HT-29 (cell line): ENCODE measurements around a stretch of chr3.

GRCh38 chr3:63967387-63968657 is 55.5 kb downstream of the PSMD6 start:
- RAMPAGE, long total RNA = no peak

GRCh38 chr3:63975567-63976169 is 47.6 kb downstream of the PSMD6 start:
- RAMPAGE, long total RNA = no peak

- RAMPAGE, long total RNA = no peak
Measured at GRCh38 chr3:64013162-64013756, 10.0 kb downstream of the PSMD6 start.

DNA sequence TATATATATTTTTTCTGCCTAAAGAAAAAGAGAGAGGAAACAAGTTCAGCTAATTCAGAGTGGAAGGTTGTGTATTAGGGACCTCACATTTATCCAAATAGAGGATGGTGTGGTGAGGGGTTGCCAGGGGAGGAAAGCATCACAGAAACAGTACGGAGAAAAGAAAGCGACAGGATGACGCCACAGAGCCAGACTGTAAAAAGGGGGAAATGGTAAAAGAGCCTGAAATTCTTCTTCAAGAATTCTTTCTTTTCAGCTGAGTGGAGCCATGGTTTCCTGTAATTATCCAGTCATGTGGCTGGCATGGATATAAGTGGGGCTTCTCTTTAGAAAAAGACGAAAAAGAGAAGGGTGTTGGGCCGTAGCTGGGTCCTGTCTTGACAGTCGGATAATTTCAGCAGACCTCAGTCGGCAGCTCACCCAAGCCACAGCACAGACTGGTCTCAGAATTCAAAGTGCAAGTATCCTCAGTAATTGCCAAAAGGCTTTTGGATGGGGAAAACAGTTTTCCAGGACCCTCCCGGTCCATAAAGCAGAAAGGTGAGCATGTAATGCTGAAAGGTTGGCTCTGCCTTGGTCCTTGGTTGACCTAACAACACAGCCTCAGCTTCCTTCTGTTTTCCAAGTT is 24.6 kb upstream of the PSMD6 start:
- RAMPAGE, long total RNA = no peak

DNA sequence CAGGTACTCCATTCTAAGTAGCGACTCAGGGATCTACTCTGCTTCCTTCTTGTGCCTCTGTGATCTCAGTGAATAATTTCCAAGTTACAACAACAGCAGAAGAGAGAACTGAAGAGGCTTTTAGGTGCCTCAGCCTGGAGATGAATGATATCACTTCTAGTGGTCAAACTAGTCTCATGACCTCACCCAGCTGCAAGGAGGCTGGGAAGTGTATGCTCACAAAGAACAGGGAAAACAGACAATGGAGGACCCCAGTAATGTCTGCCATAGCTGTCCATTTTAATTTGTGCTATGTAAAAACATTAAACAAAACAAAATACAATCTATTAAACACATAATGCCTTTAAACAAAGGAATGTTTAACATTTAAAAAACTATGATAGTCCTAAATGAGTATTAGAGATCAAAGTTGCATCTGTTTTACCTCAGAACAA is 4.7 kb upstream of the PRICKLE2 start:
- RAMPAGE, long total RNA = no peak

DNA sequence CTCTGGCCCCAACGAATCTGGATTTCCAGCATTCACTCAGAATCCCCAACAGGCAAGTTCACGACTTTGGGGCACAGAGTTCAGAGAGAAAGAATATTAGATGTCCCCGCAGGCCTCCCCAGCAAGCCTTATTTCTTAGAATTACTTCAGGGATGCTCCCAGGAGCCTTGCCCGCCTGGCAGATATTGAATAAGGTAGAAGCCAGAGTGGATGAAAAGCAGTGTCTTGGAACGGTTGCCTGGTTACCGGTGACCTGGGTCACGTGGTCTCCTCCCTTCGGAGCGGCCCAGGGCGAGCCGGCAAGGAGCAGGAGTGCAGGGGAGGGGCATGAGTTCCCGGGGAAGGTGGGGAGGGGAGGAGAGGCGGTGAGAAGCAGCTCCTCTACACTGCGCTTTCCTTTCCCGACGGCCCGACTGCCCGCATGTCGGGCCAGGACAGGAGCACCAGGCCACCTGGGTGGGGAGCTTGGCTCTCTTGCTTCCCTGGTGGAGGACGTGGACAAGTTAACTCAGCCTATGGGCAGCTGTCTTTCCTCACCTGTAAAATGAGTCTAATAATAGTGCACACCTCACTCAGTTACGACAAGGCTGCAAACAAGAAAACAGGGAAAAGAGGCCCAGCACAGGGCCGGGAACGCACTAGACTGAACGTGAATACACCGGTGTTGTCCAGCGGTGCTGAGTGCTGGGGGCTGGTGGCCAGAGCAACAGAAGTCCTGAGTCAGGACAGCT is 198.4 kb downstream of the ADAMTS9 start:
- RAMPAGE, long total RNA = no peak

DNA sequence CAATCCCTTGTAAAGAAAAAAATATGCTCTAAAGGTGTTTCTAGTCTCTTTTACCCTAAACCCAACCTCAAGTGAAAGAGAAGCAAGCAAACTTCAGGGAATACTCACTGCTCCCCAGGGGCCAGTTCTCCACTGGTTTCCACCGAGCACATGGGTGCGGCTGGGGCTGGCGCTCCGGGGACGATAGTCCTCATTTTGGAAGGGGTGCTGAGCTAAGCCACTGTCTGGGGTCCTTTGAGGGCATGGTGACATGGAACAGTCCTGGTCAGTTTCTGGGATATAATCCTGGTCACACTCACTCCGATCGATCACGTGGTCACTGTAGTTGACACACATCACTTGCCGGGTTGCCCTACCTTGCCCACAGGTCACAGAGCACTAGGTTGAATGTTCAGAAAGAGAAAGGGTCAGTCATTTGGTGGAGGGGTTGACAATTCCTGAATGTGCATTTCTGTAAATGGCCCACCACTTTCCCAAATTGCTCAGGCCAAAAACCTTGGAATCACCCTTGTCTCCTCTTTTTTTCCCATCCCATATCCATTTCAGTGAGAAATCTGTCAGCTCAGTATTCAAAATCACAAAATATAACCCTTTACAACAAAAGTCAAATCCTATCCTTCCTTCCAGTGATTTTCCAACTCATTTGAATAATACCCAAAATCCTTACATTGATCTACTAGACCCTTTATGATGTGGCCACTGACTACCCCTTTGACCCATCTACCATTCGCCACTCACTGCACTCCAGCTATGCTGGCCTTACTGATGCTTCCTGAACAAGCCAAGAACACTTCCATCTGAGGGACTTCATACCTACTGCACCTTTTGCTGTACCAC is 85.7 kb downstream of the ADAMTS9 start:
- RAMPAGE, long total RNA = no peak

DNA sequence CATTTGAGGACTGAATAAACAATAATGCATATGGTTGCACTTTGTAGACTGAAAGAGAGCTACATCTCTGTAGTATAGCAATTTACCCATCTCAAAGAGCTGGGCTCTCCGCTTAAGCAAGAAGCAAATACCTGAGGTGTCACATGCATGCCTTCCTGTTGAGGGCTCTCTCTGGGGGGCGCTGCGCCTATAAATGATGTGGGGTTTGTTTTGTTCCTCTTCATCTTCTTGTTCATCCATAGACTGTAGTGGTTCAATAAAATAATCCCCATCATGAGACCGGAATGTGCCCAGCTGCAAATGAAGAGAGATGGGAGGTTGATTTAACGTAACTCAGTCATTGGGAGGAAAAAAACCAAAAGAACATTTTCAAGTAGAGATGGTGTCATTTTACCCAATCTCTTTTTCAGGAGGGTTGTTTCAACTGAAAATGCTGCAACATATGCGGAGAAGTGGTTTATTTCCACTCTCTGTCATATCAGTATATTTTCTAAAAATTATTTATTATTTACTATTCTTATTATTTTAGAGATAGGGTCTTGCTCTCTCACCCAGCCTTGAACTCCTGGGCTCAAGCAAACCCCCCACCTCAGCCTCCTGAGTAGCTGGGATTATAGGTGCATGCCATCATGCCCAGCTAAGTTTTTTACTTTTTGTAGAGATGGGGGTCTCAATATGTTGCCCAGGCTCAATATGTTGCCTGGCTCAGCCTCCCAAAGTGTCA is 6.6 kb downstream of the ADAMTS9 start:
- RAMPAGE, long total RNA = no peak

GRCh38 chr3:64685618-64686417 is 2.0 kb downstream of the ADAMTS9 start:
- RAMPAGE, long total RNA = no peak

GRCh38 chr3:65107284-65107661 is 419.5 kb upstream of the ADAMTS9 start:
- RAMPAGE, long total RNA = no peak

DNA sequence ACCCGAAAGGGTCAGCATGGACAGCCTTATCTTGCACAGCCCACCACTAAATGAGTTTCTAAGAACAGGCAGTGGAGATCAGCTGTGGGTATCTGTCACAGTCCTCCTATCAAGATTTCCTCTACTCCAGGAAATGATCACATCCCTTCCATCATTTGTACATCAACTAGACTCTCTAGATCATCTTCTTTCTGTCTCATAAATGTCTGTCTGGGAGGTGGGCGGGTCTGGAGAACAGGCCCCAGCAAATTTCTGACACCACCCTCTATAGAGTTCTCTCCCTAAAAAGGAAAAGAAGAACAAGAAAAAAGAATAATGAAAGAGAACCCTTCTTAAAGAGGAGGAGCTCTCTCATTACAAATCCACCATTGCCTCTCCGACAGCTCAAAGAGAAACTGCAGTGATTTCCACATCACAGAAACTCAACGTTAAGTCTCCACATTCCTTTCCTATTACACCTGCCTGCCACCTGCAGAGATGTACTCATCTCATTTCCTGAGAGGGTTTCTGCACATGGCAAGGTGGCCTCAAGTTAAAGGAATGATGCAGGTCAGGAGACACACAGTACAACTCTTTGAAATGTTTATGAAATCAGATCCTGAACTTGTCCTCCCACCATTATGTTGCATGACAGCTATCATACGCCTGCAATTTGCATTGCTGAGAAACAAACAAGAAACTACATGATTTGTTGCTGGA is 458.2 kb upstream of the ADAMTS9 start:
- RAMPAGE, long total RNA = no peak

DNA sequence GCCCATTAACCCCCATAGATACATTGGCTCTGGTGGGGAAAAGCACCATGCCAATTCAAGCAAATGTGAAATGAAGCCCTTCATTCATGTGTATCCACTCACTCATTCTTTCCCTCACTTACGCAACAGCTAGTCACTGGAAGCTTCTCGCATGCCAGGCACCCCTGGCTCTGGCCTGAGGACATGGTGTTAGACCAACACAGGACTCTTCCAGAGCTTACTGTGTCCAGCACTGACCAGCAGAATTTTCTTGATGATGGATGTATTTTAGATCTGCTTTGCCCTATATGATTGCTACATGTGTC is 183.0 kb downstream of the MAGI1 start:
- RAMPAGE, long total RNA = no peak

DNA sequence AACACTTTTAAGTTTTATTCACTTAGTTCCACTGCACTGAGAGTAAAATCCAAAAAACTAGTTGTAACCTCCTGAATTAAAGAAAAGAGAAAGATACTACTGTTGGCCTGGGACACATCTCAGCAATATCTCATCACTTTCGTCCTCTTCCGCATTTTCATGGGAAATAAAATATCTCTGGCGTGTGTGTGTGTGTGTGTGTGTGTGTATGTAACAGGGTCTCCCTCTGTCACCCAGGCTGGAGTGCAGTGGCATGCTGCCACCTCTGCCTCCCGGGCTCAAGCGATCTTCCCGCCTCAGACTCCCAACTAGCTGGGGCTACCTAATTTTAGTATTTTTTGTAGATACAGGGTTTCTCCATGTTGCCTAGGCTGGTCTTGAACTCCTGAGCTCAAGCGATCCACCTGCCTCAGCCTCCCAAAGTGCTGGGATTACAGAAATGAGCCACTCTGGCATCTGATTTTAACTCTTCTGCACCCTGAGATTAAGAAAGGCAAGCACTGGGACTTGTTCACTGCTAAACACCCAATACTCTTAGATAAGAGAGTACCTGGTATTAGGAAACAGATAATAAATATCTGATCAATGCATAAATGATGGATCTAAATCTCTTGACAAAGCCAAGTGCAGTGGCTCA is 157.9 kb downstream of the MAGI1 start:
- RAMPAGE, long total RNA = no peak

DNA sequence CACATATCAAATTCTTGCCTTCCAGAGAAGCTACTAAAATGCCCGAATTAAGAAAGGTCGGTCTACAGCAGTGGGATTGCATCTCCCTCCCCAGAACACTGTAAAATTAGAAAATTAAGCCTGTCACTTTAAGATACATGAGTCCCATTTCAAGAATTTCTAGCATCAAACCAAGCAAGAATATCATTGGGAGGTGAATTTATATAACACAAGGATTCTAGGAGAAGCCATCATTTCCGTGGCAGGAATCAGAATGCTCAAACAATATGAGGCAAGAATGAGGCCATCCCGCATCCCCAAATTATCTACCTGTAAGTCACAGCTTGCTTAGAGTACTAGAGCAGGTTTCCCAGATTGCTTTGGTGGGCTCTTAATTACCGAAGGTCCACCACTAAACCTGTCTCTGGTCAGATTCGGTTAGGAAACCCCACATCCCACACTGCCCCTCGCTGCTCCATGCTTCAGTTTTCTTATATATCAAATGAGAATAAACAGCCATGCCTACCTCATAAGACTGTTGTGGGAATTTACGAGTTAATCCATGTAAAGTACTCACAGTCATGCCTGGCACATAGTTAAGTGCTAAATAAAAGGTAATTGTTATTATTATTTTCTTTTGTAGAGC is 114.3 kb downstream of the MAGI1 start:
- RAMPAGE, long total RNA = no peak

DNA sequence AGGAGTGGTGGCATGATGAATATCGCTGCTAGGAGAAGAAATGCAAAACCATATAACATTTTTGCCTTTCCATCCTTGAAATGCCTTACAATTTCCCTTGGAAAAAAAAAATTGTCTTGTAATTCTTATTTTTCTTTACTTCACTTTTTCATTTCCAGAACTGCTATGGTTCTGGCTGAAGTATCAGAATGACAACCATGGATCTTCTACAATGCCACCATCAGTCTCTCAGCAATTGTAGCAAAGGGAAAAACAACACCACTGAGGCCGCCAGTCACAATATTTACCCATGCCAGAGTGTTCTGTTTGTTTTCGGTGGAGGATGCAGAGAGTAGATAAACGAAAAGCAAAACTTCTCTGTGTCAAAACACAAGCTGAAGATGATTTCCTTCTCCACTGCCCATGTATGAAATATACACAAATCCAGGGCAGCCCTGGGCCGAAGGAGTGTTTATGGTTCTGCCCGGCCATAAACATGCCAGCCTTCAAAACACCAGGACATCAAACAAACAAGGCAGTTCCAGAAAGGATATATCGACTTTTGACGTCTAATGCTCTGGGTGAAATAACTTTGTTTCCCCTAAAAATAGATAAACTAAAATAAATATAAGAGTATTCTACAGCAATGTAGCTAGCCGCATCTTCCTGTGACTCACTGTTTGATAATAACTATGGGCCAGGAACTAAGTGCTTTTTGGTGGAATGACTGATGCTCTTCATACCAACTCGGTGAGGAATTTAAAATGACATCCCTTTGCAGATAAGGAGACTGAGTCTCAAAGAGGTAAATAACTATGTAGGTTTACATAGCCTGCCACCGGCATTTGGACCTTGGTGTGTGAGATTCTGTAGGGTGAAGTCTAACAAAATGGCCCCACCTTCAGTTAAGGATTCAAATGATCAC is 82.9 kb downstream of the MAGI1 start:
- RAMPAGE, long total RNA = no peak

- RAMPAGE, long total RNA = no peak
Measured at GRCh38 chr3:65974488-65975409, 64.0 kb downstream of the MAGI1 start.

GRCh38 chr3:66053366-66053946 is 14.7 kb upstream of the MAGI1 start:
- RAMPAGE, long total RNA = no peak

GRCh38 chr3:66306886-66307291 is 86.1 kb downstream of the SLC25A26 start:
- RAMPAGE, long total RNA = no peak

DNA sequence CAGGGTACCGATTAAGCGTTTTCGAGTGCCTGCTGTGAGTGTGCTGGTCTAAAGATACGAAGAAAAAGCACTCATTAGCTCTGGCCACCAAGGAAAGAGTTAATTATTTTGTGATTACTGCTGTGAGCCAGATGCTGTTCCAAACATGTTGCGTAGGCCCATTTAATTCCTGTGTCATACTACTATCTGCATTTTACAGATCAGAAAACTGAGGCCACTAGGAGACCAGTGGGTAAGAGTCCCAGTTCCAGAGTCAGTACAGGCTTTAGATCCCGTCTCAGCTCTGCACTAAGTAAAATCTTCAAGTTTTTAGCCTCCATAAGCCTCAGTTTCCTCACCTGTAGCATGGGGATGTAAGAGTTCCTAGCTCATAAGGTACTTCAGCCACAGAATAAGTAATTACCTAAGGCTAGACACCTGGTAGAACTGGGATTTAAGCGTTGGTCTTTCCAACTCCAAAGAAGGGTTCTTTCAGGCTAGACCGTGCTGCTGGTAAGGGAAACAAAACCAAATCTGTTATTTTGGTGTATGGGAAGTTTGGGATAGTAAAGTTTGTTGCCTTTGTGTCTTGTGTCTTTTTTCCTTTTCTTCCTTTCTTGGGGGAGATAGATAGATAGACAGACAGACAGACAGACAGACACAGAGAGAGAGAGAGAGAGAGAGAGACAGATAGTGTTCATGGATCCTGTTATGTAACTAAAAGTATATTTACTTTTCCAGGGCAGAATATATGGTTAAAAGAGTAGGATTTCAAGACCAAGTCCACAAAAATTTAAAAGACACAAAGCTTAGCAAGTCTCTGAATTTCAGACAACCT is 133.5 kb downstream of the LRIG1 start:
- RAMPAGE, long total RNA = no peak

DNA sequence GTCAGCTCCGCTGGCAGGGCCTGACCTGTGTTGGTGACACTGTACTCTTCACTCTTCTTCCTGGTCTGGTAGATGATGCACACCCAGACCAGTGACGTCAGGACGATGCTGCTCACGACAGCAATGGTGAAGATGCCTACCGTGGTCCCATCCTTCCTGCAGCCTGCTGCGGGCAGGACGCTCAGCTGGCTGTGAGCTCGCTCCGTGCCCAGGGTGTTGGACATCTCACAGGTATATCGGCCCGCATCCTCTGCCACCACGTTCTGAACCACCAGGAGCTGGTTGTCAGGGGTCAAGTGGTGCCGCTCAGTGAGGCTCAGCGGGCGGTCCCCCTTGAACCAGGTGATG is 117.9 kb downstream of the LRIG1 start:
- RAMPAGE, long total RNA = no peak